Placental epithelial cell (primary cell): Measurements from ENCODE around the genes ZG16, TBX6, CORO1A and ZNF771.

DNA sequence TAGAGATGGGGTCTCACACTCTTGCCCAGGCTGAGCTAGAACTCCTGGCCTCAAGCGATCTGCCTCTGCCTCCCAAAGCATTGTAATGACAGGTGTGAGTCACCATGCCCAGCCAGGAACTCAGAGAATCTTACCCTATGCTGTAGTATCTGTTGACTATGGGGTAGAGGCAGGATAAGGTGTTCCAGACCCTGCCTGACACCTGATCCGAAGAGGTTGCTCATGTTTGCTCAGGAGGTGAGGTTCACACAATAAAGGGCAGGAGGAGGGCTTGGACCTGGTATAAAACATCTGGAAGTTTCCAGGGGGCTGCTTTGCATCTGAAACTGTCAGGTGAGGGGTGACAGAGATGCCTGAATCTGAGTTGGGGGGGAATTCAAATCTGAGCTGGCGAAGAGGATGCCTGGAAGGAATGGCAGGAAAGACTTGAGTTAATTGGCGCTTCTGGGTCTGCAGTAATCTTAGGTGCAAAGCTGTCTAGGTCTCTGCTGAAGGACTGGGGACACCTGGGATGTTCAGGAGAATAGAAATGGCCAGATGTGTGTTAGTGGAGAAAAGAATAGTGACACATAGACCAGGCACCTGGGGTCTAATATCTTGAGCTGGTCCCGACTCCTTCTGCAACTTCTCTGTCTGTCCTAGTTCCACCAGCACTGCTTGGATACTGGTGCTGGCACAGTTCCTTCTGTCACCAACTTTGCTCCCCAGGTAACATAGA is at the start of gene ZG16:
TSS of gene ZG16 (plus strand) at position 283 of the 718 bp plus-strand sequence.
- CAGE, long polyA plus RNA = no peak

GRCh38 chr16:29846126-29846457 is 16.9 kb downstream of the CDIPT start:
- CAGE, long polyA plus RNA = no peak

- CAGE, long polyA plus RNA = no peak
Observed at GRCh38 chr16:29849233-29850063, 13.6 kb downstream of the CDIPT start.

DNA sequence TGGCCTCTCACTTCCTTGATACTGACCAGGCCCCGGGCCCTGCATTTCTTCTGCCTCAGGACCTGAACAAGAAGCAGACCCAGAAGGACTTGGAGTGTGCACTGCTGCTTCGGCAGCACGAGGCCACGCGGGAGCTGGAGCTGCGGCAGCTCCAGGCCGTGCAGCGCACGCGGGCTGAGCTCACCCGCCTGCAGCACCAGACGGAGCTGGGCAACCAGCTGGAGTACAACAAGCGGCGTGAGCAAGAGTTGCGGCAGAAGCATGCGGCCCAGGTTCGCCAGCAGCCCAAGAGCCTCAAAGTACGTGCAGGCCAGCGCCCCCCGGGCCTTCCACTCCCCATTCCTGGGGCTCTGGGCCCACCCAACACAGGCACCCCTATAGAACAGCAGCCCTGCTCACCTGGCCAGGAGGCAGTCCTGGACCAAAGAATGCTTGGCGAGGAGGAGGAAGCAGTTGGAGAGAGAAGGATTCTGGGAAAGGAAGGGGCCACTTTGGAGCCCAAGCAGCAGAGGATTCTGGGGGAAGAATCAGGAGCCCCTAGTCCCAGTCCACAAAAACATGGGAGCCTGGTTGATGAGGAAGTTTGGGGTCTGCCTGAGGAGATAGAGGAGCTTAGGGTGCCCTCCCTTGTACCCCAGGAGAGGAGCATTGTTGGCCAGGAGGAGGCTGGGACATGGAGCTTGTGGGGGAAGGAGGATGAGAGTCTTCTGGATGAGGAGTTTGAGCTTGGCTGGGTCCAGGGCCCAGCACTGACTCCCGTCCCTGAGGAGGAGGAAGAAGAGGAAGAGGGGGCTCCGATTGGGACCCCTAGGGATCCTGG is 9.0 kb downstream of the HIRIP3 start:
- CAGE, long polyA plus RNA = no peak

DNA sequence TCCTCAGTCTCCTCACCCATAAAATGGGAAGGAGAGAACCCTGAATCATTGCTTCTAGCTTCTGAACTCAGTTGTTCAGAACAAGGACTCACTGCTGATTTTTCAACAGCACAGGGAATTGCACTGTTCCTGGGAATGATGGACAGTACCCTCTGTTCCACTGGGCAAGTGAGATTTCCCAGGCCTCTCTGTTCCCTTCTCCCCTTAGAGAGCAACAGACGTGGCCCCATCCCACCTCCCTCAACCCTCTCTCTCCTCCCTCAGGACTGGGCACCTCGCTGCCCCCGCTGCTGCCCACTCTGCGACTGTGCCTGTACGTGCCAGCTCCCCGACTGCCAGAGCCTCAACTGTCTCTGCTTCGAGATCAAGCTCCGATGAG is 2.1 kb upstream of the ALDOA start:
- CAGE, long polyA plus RNA = no peak

GRCh38 chr16:30065921-30066247 is 324 bp downstream of the ALDOA start:
- CAGE, long polyA plus RNA = no peak

DNA sequence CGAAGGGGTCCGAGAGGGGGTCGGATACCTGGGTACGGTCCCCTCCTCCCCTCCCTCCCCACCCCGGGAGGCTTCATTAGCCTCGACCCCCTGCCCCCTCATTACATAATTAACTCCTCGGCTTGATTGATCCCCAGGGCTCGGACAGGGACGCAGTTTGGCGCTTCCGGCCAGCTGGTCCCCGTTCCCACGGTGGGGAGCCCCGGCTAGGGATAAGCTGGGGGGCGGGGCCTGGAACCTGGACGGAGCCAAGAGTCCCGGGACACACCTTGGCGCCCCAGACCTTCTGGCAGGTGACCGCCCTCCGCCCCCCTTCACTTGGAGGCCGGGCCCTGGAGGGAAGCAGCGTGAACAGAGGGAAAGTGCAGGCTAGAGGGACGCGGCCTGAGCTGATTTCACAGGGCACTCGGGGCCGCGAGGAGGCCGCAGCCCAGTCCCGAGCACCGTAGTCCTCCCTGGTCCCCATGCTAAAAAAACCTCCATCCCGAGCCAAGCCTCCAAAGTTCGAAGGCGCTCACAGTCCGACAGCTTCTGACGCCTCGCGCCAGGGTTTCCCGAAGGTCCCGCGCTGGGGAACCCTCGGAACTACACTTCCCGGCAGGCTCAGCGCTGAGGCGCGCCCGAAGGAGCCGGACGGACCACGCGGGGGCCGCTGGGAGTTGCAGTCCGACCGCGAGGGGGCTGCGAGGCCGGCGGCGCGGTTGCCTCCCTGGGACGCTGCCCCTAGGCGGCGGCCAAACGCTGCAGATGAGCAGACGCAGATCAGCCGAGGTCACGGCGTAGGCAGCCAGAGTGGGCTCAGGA is at the start of gene TBX6:
TSS of gene TBX6 (minus strand) at position 570 of the 804 bp plus-strand sequence.
- CAGE, long polyA plus RNA = no peak

DNA sequence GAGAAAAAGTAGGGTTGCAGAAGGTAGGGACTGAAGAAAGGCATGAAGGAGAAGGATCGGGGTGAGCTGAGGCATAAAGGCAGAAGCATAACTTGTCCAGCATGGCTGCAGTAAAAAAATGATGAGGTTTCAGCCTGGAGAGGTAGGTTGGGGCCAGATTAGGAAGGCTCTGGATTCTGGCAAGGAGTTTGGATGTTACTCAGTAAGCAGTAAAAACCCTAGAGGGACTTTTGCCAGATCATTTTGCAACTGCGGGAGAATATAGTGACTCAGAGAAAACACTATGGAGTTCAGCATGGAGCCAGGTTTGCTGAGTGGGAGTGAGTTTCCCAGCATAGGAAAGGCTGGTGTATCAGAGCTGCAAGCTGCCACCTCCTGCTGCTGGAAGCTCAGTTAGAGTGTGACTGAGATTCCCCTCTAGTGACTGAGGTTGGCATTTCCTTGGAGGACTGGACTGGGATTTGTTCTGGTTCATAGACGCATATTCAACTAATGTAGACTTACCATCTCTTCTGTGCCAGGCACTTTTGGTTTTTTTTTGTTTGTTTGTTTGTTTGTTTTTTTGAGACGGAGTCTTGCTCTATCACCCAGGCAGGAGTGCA is 1.3 kb upstream of the MAPK3 start:
- CAGE, long polyA plus RNA = no peak

- CAGE, long polyA plus RNA = no peak
Observed at GRCh38 chr16:30182962-30183950, at the start of gene CORO1A. TSS of gene CORO1A (plus strand) at chr16:30183602.

- CAGE, long polyA plus RNA = no peak
Observed at GRCh38 chr16:30334270-30334654, 20.8 kb downstream of the CD2BP2 start.

GRCh38 chr16:30357098-30357981 is 2.2 kb upstream of the CD2BP2 start:
- CAGE, long polyA plus RNA = no peak

DNA sequence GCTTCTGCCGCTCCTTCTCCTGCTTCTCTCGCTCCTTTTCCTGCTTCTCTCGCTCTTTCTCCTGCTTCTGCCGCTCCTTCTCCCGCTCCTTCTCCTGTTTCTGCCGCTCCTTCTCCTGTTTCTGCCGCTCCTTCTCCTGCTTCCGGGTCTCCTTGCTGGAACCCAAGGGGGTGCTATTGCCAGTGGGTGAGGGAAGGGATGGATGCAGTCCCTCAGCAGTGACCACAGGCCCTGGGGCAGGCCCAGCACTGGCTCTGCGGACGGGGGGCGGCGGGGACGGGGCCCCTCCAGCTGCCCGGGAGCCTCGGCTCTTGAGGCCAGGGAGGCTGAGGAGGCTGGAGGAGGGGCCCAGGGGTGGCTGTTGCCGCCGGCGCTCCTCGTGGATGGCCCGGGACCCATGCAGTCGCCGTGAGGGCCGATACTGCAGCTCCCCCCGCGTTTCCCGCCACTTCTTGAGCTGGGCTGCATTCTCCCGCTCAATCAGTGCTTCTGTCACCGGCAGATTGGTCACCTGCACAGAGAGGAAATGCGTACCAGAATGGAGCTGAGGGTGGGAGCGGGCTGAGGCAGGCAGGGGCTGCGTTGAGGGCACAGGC is 3.1 kb upstream of the CD2BP2 start:
- CAGE, long polyA plus RNA = no peak

DNA sequence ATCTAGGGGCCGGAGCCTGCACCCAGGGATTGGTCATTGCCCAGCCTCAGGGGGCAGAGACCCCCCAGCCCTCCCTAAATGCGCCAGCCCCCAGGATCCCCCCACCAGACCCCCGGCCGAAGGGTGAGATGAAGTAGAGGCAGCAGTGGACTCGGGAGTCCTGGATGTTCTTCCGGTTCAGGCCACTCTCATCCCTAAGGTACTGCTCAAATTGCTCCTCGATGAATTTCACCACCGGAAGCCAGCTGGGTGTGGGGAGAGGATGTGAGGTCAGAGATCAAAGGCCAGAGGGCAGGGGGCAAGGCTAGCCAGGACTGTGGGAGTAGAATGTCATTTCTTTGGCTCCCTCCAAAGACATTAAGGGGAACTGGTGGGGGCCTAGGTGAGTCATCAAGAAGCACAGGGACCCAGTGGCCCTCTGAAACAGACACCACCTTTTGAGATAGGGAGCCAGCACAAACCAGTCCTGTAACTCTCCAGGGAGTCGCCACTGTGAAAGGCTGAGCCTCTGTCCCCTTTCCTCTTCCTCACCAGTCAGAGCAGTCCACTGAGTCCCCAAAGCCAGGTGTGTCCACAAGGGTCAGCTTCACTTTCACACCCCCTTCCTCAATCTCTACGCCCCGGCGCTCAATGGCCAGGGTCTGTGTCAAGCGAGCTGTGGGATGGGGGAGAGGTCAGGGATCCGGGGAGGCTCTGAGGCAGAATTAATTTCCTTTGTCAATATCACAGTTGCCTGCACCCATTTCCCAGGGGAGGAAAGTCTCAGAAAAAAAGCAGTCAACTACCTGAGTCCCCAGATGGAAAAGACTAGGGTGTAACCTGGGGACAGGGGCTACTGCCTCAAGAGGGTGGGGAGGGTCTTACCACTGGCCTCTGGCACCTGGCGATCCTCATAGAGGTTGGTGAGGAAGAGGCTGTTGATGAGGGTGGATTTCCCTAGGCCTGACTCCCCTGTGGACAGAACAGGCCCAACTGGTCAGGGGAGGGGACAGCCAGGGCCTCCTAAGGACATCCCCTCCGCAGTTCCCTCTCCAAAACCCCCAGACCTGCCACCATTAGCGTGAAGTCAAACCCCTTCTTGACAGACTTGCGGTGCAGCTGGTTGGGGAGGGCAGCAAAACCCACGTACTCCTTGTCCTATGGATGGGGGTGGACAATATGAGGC is 750 bp downstream of the SEPTIN1 start:
- CAGE, long polyA plus RNA = no peak

GRCh38 chr16:30395849-30396478 is 744 bp downstream of the ZNF48 start:
- CAGE, long polyA plus RNA = no peak

DNA sequence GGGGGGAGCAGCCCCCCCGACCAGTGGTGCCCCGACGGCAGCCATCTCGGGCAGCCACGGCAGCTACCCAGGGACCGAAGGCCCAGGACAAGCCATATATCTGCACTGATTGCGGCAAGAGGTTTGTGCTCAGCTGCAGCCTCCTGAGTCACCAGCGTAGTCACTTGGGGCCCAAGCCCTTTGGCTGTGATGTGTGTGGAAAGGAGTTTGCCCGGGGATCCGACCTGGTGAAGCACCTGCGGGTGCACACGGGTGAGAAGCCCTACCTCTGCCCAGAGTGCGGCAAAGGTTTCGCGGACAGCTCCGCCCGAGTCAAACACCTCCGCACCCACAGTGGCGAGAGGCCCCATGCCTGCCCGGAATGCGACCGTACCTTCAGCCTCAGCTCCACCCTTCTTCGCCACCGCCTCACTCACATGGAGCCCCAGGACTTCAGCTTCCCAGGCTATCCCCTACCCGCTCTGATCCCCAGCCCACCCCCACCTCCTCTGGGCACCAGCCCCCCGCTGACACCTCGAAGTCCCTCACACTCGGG is 2.8 kb downstream of the ZNF48 start:
- CAGE, long polyA plus RNA = no peak

GRCh38 chr16:30406920-30407873 is at the start of gene ZNF771:
TSS of gene ZNF771 (plus strand) at chr16:30407606.
- CAGE, long polyA plus RNA = no peak

DNA sequence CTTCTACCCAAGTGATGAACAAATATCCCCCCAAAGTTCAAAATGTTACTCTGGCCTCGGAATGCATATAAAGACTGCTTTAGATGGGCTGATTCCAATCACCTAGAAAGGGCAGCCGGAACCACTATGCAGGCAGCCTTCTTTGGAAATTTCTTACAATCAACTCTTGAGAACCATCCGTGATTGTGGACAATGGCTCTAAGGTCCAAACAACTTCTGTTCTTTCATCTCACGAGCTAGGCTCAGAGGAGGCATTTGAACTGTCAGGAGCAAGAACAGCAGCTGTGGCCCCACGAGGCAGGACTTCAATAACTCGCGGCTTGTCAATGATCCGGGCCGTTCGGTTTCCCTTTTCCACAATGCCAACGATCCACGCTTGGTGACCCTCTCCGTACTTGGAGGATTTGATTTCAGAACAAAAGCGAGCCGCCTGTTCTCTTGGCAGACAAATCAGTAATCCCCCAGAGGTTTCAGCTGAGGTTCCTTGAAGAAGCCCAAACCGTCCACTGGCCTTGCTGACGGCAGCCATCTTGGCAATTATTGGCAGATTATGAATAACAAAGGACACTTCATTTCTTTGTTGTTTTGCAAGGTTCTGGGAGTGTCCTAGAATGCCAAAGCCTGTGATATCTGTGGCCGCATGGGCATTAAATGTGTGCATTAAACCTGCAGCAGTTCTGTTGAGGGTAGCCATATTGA is 1.4 kb downstream of the SEPHS2 start:
- CAGE, long polyA plus RNA = no peak

- CAGE, long polyA plus RNA = no peak
Observed at GRCh38 chr16:30445963-30446335, 275 bp upstream of the SEPHS2 start.

GRCh38 chr16:30446336-30446732 is 660 bp upstream of the SEPHS2 start:
- CAGE, long polyA plus RNA = no peak

DNA sequence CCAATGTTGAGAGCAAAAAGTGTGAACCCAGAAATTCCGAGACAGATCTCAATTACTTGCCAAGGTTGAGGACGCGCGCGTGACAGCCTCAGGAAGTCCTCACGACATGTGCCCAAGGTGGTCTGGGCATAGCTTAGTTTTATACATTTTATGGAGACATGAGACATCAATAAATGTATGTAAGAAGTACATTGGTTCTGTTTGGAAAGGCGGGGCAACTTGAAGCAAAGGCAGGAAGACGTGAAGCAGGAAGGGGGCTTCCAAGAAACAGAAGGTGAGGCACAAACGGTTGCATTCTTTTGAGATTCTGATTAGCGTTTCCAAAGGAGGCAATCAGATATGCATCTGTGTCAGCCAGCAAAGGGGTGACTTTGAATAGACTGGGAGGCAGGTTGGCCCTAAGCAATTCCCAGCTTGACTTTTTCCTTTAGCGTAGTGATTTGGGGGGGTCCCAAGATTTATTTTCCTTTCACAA is 586 bp upstream of the ZNF747 start:
- CAGE, long polyA plus RNA = no peak